Left ventricle myocardium (tissue), 1 donor: ENCODE results near the genes NCBP2L, DCX, ALG13 and AMOT.

- PRO-cap, result no peak
Measured at GRCh38 chrX:106901305-106902339, 1.5 kb downstream of the RIPPLY1 start.

DNA sequence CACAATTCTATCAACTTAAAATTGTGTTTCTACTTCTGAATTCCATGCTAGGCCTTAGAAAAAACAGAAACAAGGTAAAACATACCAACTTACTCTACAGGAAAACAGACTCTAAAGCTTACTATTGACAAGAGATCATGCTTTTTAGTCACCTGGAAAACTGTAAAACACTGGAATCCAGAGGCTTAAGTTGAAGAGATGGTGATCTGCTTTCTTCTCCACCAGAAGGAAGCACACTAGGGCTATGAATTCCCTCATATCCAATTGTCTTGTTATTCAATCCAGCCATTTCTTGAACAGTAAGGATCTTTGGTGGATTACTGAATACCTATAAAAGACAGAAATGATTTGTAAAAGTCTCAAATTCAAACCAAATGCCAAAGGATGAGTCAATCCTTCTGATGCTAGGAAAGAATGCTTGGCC is 34.6 kb downstream of the CLDN2 start:
- PRO-cap, result no peak

- PRO-cap, result no peak
Measured at GRCh38 chrX:107484018-107484778, 34.7 kb downstream of the FRMPD3 start.

- PRO-cap, result no peak
Measured at GRCh38 chrX:107772760-107773593, 2.6 kb downstream of the TSC22D3 start.

DNA sequence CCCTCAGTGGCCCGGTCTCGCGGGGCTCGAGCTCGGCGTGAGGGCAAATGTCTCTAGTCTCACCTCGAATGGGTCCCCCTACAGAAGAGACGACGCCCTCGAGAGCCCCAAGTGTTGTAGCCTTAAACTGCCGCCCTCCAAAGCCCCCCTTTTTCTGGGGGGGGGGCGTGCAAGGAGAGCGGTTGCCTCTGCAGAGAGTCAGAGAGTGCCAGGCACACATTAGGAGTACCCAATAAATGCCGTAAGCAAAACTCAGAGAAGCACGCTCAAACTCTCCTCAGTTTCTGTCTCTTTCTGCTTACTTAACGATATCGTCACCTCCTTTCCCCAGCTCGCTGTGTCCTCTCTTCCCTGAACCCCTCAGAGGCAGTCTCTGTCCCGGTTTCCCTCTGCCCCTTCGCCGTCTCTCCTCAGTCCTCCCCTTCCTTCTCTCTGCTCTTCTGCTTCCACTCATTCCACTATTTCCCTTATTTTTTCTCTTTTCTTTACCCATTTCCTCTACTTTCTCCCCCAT is 751 bp upstream of the TSC22D3 start:
- PRO-cap, result no peak

- PRO-cap, result no peak
Measured at GRCh38 chrX:107777642-107777956, at the start of gene NCBP2L. NCBP2L (plus strand) TSS chrX:107777733.

GRCh38 chrX:108084735-108085309 is 6.5 kb downstream of the PSMD10 start:
- PRO-cap, result no peak

DNA sequence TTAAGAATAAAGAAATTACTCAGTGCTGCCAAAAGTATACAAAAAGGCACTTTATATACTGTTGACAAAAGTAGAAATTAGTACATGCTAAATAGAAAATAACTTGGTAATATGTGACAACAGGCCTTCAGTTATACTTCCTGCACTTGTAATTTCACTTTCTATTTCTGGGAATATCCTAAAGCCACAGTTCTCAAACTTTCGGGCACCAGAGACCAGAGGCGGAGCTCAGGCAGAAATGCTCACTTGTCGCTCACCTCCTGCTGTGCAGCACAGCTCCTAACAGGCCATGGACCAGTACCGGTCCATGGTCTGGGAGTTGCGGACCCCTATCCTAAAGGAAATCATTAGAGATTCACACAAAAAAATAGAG is 25.8 kb downstream of the ACSL4 start:
- PRO-cap, result unidirectional peak, plus-strand start at position 208 of the sequence

GRCh38 chrX:110020029-110020774 is 17.3 kb downstream of the TMEM164 start:
- PRO-cap, result no peak

DNA sequence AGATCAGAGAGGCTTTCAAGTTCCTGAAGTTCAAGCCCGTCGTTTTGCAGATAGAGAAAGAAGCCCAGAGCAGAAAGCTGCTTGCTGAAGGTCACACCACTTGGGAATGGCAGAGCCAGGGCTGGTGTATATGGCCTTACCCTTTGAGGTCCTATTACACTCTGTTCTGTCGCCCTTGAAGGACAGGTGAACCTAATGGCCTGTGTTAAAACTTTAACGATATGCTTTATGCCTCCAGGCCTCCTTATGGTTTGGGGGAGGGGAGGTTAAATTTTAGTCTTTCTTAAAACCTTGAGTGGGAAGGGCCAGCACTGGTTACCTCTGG is 19.9 kb downstream of the TMEM164 start:
- PRO-cap, result no peak

DNA sequence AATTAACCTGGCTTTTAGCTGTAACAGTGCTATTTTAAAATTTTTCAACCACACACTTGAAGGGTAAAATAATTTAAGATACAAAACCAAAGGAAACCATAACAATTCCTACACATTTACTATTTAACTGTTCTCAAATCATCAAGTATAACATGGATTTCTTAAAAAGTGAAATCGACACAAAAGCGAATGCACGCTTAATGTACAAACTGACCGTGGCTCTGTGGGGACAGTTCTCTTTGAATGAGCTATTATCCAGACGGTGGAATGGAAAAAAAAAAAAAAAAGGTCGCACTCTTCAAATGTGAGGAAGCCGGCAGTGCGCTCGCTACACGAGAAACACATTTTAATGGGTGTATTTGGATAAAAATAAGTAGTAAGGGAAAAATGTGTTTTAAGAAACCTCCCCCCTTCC is 1.2 kb downstream of the AMMECR1 start:
- PRO-cap, result no peak

GRCh38 chrX:110786404-110786762 is 9.2 kb downstream of the CHRDL1 start:
- PRO-cap, result no peak

DNA sequence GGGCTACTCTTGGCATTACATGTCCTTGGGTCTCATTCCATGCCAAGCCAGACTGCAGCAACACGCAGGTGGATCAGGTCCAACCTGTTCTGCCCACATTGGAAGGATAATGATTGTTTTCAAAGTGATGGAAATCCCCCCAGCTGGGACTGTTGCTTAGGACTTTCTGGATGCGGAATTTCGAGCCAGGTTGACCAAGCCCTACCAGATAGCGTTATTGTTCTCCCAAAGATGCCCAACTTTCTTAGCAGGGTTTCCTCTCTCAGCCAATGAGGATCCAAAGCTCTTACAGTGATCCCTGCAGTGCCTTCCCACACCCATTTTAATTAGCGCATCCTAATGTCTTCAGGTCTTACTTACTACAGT is 149.6 kb upstream of the CHRDL1 start:
- PRO-cap, result no peak

- PRO-cap, result no peak
Measured at GRCh38 chrX:111411944-111412356, at the start of gene DCX. DCX (minus strand) TSS chrX:111412192.

GRCh38 chrX:111680657-111681450 is at the start of gene ALG13:
ALG13 (plus strand) TSS chrX:111681170.
- PRO-cap, result bidirectional peak, plus-strand start at chrX:111681179, minus-strand start at chrX:111681117

DNA sequence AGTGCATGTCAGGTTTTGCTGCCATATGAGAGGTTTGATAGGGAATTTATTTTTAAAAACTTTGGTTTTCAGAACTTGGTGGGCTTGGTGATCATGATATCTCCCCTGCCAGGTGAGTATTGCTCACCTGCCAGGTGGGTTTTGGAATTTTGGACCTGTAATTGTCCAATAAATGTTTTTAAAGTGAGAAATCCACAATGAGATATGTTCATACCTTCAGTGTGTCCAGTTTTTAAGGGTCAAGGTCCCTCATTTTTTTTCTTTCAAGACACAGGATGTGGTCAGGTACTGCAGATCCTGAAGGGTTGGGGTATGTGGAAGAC is 5.4 kb upstream of the TRPC5OS start:
- PRO-cap, result no peak

DNA sequence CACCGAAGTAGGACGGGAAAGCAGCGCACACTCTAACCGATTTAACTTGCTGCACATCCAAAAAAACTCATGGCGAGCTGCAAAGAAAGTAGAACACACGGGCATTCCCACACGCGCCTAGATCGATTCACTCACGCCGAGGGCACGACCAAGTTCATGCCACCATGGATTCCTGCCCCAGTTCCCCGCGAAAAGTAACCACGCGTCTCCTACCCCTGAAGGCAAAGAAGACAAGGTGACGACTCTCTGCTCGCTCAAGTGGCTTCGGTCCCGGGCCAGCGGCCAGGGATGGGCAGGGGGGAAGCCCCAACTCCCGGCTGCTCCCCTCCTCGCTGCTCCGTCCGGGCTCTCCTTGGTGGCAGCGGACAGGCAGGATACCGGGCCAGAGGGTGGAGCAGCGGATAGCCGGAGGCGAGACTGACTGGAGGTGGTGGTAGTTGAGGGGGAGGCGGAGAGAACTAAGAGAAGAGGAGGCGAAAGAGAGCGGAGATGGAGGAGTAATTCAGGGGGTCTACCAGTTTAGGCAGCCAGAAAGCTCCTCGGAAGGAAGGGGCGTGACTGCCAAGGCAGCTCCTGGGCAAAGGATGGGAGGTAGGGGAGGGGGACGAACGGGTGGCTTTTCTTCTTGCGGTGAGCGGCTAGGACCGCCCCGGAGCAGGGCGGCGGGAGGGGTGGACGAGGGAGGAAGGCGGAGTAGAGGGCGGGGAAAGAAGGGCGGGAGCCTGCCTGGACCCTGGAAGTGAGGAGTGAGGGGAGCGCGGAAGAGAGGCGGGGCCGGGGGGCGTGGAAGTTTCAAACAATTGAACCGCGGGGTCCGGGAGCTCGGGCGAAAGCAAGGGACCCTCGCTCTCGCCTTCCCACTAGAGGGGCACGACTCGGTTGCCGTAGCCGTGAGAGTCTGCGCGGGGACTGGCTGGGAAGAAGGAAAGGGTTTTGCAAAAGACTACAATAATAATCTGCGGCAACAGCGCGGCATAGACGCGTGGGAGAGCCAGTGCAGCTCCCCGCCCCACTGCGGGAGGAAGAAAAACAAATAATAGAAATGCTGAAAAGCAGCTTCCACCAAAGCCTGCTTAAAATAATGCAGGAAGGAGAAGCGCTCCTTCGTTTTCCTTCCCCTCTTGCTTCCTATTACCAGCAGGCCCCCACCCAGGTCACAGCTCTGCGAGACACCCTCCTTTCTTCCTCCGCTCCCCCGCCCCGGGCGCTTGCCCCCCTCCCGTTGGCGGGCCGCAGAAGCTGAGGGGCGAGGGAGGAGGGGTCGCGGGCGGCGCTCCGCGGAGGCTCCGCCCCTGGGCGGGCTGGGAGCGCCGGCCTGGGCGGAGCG is at the start of gene AMOT:
AMOT (minus strand) TSS at position 593 of the 1,327 bp plus-strand sequence.
- PRO-cap, result bidirectional peak, plus-strand start at position 803 of the sequence, minus-strand start at position 642 of the sequence; bidirectional peak, plus-strand start outside the sequence, minus-strand start at position 1,206 of the sequence

GRCh38 chrX:115311489-115312326 is 22.2 kb downstream of the LUZP4 start:
- PRO-cap, result no peak

DNA sequence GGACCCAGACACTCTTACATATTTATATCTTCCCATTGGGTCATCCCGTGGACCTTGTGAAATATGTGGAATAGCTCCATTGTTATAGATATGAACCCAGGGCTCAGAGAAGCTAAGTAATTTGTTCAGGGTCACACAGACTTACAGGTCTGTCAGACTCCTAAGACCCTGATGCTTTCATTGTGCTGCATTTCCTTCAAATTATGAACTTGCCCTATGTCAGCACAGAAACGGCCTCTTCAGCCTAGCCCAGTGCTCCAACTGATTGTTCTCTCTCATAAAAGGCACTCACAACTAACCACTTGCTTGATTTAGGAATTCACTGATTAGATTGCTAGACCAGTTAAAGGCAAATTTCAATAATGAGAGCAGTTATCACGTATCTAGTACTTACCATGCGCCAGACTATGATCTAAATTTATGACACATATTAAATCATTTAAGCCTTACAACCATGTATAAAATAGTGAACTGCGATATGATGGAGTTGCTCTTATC is 31.4 kb downstream of the PLS3 start:
- PRO-cap, result no peak

DNA sequence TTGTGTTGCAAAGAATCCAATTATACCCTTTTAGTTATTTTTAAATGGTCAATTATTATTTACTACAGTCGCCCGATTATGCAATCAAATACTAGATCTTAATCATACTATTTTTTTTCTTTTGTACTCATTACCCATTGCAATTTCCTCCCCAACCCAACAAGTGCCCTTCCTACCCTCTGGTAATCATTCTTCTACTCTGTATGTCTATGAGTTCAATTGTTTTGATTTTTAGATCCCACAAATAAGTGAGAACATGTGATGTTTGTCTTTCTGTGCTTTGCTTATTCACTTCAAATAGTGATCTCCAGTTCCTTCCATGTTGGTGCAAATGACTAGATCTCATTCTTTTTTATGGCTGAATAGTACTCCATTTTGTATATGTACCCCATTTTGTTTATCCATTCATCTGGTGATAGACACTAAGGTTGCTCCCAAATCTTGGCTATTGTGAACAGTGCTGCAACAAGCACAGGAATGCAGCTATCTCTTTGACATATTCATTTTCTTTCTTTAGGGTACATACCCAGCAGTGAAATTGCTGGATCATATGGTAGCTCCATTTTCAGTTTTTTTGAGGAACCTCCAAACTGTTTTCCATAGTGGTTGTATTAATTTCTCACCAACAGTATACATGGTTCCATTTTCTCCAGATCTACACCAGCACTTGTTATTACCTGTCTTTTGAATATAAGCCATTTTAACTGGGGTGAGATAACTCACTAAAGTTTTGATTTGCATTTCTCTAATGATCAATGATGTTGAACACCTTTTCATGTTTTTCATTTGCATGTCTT is 241.3 kb upstream of the AGTR2 start:
- PRO-cap, result no peak